HCT116 (cell line): Measurements from ENCODE around the gene ARF3.

DNA sequence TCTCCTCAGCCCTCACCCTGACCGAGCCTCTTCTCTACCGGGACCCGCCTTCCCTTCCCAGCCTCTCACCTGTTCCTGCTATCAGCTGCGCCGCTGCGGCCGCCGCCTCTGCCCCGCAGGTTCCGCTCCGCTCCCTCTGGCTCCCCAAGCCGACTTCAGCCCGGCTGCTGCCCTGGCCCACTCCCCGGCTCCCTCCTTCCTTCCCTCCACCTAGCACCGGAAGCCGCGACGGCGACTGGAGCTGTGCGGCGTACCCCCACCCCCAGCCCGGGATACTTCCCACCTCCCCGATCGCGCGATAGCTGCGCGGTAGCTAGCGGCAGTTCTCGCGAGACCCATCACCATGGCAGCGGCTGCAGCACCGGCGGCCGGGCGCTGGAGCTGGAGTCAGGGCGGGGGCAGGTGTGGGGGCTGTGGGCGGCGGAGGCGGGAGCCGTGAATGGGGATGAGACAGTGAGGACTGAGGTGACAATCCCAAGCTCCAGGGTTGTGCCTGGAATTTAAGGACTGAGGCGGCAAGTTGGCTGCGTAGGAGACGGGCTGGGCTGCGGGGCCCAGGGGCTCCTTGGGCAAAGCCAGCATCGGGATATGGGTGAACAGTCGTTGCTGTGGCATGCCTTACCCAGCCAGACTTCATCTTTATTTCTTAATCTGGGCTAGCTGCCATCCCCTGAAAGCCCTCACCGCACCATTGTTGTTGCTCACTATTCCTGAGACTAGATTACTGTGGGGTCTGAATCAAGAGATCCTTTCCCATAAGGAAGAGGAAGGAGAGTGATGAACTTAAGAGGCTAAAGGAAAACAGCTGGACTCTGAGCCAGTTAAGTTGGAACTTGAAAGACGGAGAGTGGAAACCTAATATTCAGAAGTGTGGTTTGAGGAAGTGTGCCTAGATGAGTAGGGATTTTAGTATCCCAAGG lies at the start of gene ARF3:
TSS of gene ARF3 (minus strand) at position 247 of the 920 bp plus-strand sequence.
- RRBS = 2% methylated on average over 17 of the region's 49 CpGs

DNA sequence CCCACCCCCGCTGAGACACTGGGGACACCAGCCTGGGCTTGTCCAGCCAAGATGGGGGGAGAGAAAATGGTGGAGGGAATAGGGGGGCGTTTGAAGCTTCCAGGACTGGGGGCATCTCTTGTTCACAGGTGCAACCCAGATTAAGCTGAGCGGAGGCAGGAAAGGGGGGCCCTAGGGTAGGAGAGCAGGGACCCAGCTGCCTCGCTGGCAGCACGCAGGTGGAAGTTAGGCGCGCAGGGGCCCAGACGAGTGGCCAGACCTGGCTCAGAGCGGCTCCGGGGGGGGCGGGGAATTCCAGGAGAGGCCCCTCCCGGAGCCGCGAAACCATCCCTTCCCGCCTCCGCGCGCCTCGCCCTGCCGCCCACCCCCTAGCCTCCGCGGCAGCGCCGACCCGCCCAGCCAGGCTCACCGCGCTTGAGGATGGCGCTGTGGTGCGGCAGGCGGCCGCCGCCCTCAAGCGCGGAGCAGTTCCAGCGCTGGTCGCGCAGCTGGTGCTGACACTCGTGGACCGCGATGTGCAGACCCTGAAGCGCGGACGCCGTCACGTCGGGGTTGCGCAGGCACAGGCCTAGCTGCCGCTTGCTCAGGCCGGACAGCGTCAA lies 1.8 kb downstream of the WNT10B start:
- RRBS = no CpG with 5 or more reads among the region's 50 CpGs

DNA sequence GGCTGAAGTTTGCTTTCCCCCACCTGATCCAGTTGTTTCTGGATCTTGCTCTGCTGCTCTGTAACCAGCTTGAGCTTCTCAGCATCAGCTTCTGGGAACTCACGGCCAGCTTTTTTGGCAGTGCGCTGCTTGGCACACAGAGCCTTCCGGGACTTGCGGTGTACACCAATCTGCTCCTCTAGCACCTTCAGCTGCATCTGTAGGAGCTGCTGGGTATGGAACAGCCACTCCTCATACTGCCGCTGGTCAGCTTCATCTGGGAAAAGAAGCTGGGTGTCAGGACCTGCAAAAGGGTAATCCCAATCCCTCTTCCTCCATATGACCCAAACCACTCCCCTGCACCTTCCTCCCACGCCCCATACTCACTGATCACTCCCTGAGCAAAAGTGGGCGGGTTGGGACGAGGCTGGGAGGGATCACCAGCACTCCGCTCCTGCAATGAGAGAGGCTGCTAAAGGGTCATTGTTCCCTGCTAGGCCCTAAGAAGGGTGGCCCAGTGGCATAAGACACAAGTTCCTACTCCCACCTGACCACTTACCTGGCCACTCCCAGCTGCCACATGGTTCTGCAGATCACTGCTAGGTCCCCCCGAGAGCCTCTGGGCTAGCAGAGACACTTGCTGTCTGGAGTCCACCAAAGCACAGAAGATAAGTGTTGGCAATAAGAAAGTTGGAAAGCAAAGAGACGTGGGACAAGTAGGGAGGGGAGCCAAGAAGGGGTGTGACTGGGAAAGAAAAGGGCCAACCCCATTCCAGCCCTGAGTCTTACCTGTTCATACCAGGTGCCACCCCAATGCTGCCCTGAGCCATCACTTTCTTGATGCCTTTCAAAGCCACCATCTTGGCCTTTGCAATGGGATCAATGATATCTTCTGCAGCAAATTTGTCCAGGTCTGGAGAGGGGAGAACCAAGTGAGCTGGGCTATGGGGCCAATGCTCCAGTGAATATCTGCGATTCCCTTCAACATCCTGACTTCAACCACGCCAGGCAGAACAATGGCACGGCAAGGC lies 15.8 kb upstream of the PRKAG1 start:
- RRBS = no CpG with 5 or more reads among the region's 14 CpGs

DNA sequence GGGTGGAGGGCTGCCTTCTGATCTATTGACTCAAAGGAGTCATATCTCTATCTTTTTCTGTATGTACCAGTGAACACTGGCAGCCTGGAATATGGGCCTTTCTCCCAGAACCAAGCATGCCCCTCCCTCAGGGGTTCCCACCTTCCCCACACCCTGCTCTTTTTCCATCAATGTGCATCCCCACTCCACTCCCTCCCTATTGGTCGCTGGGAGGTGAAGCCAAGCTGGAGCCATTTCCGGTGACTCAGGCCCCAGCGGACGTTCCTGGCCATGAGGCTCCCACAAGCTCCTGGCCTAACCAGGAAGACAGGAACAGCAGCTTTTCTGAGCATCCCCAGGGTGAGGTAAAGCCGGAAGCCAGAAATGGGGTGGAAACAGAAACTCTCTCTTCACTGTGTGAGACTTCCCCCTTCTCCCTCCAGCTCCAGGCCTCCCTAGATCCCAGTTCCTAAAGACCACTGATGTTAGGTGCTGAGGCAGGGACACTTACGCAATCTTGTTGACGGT lies 5.2 kb downstream of the LMBR1L start:
- RRBS = no CpG with 5 or more reads among the region's 7 CpGs

DNA sequence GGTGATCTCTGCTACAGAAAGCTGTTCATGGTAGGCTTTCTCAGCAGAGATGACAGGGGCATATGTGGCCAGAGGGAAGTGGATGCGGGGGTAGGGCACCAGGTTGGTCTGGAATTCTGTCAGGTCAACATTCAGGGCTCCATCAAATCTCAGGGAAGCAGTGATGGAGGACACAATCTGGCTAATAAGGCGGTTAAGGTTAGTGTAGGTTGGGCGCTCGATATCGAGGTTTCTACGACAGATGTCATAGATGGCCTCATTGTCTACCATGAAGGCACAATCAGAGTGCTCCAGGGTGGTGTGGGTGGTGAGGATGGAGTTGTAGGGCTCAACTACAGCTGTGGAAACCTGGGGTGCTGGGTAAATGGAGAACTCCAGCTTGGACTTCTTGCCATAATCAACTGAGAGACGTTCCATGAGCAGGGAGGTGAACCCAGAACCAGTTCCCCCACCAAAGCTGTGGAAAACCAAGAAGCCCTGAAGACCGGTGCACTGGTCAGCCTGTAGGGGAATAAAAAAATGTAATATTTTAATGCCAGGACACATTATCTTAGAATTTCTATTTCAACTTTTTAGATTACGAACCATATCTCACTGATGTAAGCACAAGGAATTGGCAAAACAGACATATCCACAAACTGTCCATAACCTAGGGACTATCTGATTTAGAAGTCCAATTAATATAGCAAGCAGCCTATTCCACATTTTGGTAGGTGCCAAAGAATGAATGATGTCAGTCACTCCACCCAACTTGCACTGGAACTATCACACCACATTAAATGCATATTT lies 2.6 kb downstream of the TUBA1B start:
- RRBS = no CpG with 5 or more reads among the region's 9 CpGs

DNA sequence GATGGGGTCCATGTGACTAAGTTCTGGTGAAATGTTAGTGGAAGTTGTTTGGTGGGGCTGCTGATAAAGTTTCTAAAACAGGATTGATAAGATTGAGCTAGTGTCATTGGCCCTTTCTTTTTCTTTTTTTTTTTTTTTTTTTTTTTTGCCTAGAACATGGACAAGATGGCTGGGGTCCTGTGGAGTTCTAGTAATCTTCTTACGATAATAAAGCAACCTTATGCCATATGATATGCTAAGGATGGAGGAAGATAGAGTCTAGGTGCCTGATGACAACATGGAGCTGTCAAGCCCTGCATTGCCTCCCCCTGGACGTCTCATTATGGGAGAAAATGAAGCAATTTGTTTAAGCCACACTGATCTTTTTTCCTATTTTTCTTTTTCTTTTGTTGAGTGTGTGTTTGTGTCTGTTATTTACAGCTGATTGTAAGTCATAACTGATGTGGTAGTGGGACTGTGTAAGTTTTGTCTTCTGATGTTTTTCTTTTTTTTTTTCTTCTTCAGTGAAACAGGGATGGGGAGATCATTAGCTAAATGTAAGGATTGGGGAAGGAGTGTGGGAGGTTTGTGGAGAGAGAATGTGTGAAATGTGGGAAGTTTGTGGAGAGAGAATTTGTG lies 16.4 kb upstream of the TUBA1B start:
- RRBS = no CpG with 5 or more reads among the region's 2 CpGs

- RRBS = no CpG with 5 or more reads among the region's 10 CpGs
Observed at GRCh38 chr12:49189983-49190702, 1.3 kb upstream of the TUBA1A start.

- RRBS = no CpG with 5 or more reads among the region's 9 CpGs
Observed at GRCh38 chr12:49255923-49256654, 8.8 kb upstream of the TUBA1C start.

DNA sequence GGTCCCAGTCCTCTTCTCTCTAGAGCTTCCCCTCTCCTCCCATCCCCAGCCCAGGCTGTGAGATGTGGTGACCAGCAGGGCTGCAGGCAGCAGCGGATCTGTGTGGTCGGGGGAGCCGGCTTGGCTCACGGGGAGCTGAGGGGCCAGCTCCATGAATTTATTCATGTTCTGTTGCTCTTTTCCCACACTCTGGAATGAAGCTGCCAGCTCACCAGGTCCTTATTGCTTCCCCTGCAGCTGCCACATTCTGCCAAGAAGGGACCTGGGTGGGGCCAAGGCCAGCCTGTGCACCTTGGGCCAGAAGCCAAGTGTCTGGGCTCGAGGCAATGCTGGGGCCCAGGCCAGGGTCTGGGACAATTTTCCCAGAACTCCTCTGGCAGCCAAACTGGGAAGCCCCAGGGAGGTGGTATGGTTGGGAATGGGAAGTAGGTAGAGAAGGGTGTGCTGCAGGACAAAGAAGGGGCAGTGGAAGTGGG lies 2.5 kb upstream of the C1QL4 start:
- RRBS = no CpG with 5 or more reads among the region's 5 CpGs

DNA sequence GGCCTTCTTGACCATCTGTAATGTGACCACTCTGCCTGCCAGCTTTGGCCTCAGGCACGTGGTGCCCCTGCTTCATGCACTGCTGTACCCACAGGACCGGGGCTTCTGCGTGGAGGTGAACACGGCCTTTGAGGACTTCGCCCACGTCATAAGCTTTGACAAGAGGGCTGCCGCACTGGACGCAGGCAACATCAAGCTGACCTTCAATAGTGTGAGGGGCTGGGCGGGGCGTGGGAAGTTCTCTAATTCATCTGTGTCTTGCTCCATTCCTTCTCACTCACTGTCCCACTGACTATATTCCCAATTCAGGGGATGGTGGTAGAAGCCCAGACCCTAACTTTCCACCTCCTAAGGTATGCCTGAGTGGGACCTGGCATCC lies 18.4 kb downstream of the PRPF40B start:
- RRBS = no CpG with 5 or more reads among the region's 10 CpGs

DNA sequence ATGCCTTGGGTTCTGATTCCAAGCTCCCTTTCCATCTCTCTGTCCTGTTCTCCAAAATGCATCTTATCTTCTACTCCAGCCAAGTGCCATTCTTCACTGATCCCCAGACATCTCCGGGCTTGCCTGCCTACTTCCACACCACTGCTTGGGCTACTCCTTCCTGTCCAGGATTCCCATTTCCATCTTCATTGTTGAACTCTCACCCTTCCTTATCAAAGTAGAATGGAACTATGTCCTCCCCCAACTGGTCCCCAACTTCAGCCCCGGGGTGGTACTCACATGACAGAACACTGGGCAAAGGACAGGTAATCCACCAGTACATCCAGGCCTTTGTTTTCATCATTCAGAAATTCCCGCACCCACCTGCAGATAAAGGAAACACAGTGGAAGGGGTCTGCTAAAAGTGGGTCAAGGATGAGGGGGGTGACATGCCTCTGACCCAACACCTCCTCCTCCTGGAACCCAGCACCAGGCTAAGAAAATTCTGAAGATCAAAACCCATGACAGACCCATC lies 38.4 kb downstream of the PRPF40B start:
- RRBS = no CpG with 5 or more reads among the region's 3 CpGs

DNA sequence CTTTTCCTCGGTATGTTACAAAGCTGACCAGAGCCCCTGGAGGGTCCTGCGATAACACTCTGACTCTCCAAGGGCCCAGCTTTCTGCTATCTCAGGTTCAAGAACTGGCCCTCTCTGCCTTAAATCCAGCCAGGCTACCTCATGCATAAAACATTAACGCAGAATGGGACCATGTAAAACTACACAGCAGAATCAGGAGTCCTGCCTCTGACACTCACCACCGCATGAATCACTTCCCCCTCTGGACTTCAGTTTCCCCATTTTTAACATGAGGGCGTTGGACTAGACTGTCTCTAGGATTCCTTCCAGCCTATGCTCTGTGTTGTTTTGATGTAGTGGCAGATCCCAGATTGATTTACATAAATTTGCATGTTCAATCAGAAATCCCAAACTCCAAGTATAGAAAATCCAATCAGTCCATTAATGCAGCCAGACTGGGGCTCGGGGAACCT lies 3.3 kb downstream of the NCKAP5L start:
- RRBS = no CpG with 5 or more reads among the region's 6 CpGs

DNA sequence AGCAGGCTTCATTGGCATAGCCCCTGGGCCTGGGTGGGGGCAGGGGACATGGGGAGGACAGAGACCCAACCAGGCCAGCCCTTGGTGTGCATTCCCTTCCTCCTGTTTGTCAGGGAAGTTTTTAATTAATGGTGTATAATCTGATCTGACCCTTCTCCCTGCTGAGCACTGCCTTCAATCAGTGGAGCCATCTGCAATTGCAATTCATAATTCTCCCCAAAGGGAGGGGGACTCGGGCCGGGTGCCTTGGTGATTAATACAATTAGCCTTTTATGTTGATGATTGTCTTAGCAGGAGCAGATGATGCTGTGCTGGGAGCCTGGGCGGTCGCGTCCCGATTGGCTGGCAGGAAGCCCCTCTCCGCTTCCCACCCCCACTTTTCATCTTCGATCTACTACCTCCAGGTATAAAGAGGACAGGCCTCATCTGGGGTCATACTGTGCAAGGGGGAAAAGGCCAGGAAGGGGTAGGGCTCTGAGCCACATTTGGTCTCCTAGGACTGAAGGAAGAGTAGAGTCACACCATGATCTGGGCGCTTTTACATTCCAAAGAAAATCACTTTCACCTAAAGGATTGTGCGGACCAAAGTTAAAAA lies 6.5 kb downstream of the AQP6 start:
- RRBS = no CpG with 5 or more reads among the region's 10 CpGs

DNA sequence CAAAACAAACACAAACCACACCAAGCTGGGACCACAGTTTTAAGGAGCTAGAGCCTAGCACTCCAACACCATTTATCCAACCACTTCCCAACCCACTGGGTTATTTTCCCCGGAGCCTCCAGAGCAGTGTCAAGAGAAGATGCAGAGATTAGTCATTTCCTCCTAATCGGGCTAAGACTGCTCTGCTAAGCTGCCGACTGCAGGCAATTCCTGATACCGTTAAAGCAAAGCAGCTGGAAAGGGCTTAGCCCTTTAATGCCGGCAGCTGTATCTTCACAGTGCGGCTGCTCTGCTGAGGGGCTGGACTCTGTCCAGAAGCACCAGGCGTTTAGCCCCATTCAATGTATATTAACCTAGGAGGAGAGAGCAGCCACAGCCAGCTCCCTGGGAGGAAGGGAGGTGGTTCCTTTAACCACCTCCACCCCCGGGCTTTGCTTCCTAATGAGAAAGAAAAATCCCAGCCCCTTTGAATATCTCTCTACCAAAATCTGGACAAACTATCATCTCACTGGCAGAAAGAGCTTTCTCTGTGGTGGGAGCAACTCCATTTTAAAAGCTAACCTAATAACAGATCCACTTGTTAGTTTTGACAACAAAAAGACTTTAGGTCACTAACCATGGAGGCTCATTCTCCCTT lies 11.2 kb downstream of the AQP6 start:
- RRBS = no CpG with 5 or more reads among the region's 8 CpGs

DNA sequence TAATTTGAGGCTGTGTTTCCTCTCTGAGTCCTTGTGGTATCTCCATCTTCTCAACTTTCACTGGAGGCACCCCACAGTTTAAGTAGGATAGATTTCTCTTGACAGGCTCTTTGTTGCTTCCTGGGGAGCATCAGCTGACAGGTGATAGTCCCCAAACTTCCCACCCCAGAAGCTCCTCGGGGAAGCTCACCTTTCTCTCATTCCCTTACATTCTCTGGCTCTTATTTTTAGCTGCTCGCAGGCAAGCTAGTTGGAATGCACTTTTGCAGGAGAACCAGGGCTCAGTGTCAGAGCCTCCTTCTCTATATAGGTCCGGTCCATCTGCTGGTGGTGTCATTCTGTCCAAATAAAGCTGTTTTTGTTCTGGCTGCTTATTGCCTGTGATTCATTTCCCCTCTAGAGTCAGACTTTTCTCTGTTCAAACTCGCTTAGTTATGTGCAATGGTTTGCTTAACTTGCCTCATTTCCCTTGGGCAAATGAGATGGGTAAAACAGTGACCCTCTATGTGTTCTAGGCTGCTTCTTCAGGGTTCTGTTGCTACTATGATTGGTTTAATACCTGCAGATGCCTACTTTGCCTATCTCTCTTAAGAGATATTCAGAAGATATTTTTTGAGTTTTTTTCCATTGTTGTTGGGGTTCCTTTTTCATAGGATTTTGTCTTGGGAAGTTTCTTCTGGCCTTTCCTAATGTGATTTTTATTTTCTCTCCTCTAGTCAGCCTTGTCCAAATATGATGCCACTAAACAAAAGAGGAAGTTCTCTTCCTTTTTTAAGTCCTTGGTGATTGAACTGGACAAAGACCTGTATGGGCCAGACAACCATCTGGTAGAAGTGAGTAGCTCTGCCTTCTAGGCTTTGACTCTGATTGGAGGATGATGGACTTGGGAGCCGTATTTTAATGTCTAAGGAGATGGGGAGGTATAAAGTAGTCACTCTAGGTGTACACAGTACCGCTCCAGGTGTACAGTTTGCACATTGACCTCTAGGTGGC lies 3.0 kb downstream of the SMARCD1 start:
- RRBS = no CpG with 5 or more reads among the region's 6 CpGs

- RRBS = no CpG with 5 or more reads among the region's 2 CpGs
Observed at GRCh38 chr12:50170116-50170393, 2.9 kb upstream of the CERS5 start.

- RRBS = no CpG with 5 or more reads among the region's 2 CpGs
Observed at GRCh38 chr12:50242612-50243176, 40.6 kb downstream of the LIMA1 start.

GRCh38 chr12:50251826-50252367 lies 31.4 kb downstream of the LIMA1 start:
- RRBS = no CpG with 5 or more reads among the region's 5 CpGs

- RRBS = no CpG with 5 or more reads among the region's 2 CpGs
Observed at GRCh38 chr12:50271854-50272260, 11.5 kb downstream of the LIMA1 start.